ENCODE measurements around the gene UPK3A.

DNA sequence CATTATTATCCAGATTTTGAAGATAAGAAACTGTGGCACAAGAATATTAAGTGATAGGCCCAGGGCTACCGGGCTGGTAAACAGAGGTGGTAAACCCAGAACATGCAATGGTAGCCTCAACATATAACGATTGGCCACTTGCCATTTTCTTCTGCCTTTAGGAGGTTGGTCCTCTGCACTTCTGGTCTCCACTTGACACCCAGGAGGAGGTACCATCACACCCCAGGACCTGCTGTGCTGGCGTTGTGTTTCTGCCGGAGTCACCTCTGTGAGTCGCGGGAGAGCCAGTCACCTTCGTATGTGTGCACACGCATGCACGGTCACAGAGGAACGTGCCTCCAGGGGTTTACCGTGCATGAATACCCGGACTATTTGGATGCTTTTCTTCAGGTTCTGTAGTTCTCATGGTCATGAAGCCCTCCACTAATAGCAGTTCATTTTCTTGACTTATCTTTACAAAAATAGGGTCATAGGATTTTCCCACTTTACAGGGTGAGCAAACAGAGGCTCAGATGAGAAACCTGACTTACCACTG lies 42.4 kb downstream of the RTL6 start:
- RAMPAGE, long total RNA = no peak
- RRBS, 2 experiments = 3% methylated on average over 6 of the region's 12 CpGs; no CpG with 5 or more reads in 1 of the 2 experiments
CAGE:
- cytosol, long polyA minus RNA = no peak
- cytosol, long polyA plus RNA = no peak
- long polyA plus RNA = no peak
- nucleolus, long total RNA = no peak
- nucleus, long polyA plus RNA = no peak
- nucleus, long total RNA = no peak

- RAMPAGE, long total RNA = no peak
- RRBS, 2 experiments = 4 to 6% methylated on average over 30 to 38 of the region's 107 CpGs
CAGE:
- cytosol, long polyA minus RNA = no peak
- cytosol, long polyA plus RNA = no peak
- long polyA plus RNA = no peak
- nucleolus, long total RNA = no peak
- nucleus, long polyA plus RNA = no peak
- nucleus, long total RNA = no peak
Observed at GRCh38 chr22:44667783-44668940, 33.8 kb upstream of the PRR5 start.

DNA sequence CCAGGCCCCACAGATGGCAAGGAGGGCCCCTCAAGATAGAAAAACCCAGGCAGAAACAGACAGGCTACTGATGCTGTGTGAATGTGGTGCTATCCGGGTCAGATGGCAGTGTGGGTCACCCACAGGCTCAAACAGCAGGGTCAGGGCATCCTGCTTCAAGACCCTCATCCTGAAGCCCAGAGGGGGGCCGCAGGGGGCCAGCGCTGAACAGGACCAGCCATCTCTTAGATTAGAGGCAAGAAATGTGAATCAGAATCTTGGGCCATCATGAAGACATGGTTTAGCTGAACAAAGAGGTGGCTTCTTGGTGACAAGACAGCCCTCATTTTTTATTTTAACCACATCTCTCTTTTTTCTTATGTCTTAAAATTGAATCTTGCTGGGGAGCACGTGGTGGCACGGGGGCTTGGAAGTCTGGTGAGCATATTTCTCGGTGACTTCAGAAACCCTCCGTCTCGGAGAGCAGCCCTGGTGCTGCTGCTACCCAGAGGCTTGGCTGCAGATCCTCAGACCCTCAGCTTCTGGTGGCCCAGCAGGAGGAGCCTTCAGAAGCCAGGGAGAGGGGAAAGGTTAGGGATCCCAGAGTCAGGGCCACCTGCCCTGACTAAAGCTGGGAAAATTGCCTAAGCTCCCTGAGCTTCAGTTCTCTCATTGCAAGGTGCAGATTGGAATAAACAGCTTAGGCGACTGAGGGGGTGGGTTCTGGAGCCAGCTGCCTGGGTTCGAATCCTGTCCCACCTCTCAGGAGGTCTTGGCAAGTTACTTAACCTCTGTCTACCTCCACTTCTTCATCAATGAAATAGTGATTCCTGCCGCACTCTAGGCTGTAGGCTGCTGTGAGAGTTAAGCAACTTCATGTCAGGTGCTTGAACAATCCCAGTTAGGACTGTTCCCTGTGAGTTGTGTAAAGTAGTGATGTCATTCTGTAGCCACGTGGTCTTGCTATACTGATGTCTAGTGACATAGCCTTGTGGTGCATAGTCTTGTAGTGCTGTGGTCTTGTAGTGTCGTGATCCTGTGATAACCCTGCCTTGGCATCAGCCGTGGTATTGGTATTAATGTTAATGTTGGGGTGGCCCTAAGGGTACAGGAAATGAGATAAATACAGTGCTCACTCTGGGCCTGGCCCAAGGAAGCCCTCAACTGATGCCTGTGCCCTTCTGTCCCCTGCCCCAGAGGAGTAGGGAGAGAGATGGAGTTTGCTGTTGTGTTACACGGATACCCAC lies 30.6 kb upstream of the PRR5 start:
- RAMPAGE, long total RNA = no peak
- RRBS, 2 experiments = no CpG with 5 or more reads among the region's 15 CpGs
CAGE:
- cytosol, long polyA minus RNA = no peak
- cytosol, long polyA plus RNA = no peak
- long polyA plus RNA = no peak
- nucleolus, long total RNA = no peak
- nucleus, long polyA plus RNA = no peak
- nucleus, long total RNA = no peak

DNA sequence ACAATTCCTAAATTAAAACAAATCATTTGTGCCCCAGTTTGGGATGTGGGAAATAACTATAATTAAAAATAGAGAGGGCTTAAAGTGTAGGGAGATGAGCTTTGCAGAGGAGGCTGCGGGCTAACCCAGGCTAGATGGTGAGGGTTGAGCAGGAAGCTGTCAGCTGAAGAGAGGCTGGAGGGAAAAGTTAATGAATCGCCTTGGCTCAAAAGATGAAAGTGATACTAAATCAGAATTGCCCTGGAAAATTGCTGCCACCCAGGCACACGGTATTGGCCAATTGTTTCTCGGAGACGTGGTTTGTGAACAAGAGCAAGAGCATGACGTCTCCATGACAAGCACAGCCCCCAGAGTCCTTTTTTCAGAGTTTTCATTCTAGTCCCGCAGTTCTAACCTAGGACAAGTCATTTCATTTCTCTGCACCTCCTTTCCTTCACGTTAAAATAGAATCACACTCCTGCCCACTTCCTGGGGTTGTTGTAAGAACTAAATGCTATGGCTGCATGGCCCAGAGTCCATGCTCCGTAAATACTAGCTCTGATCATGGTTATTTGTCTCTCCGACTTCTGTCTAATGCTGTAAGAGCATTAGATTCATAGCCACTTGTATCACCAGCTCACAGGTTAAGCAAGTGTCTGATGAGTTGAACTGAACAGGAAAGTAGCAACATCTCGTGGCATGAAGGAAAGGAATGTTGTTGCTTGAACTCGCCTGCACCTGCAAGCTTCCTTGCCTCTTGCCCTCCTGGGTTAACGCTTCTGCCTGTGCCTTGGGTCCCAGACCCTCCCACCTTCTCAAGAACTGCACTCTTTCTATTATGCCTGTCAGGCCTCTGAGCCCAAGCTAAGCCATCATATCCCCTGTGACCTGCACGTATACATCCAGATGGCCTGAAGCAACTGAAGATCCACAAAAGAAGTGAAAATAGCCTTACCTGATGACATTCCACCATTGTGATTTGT lies 33.8 kb upstream of the NUP50 start:
- RAMPAGE, long total RNA = no peak
- RRBS, 2 experiments = no CpG with 5 or more reads among the region's 14 CpGs
CAGE:
- cytosol, long polyA minus RNA = no peak
- cytosol, long polyA plus RNA = no peak
- long polyA plus RNA = no peak
- nucleolus, long total RNA = no peak
- nucleus, long polyA plus RNA = no peak
- nucleus, long total RNA = no peak

DNA sequence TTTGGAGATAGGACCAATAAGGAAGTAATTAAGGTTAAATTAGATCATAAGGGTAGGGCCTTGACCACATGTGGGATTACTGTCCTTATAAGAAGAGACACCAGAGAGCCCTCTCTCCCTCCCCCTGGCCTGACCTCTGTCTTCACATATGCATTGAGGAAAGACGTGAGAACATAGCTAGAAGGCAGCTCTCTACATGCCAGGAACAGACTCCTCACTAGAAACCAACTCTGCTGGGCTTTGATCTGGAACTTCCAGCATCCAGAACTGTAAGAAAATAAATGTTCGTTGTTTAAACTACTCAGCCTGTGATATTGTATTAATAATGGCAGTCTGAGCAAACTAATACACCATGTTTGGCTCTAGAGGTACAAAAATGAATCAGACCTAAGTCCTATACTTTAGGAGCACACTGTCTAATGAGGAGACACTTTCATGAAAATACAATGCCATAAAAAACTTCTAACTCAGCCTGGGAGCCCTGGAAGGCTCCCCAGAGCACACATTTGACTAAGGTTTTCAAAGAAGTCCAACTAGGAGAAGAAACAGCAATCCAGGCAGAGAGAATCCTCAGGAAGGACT lies 13.4 kb upstream of the NUP50 start:
- RAMPAGE, long total RNA = no peak
- RRBS, 2 experiments = no CpG with 5 or more reads among the region's 2 CpGs
CAGE:
- cytosol, long polyA minus RNA = no peak
- cytosol, long polyA plus RNA = no peak
- long polyA plus RNA = no peak
- nucleolus, long total RNA = no peak
- nucleus, long polyA plus RNA = no peak
- nucleus, long total RNA = no peak

GRCh38 chr22:45225717-45226388 lies 14.8 kb downstream of the KIAA0930 start:
- RAMPAGE, long total RNA = no peak
- RRBS, 2 experiments = no CpG with 5 or more reads among the region's 25 CpGs
CAGE:
- cytosol, long polyA minus RNA = no peak
- cytosol, long polyA plus RNA = no peak
- long polyA plus RNA = no peak
- nucleolus, long total RNA = no peak
- nucleus, long polyA plus RNA = no peak
- nucleus, long total RNA = no peak

DNA sequence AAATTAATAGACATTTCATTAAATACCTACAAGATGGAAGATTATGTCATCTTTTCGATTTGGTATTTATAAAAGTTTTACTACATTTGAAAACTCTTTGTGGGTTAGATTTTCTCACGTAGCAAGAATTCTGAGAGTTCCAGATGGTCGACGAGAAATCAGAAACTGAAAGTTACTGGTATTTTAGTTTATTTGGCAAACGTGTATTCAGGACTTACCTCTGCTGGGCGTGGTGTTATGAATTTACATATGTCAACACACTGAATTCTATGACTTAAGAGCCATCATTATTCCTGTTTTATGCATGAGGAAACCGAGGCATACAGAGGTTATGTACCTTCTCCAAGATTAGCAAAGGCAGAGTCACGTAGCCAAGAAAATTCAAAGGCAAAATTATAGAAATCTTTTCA lies 8.5 kb upstream of the KIAA0930 start:
- RAMPAGE, long total RNA = no peak
- RRBS, 2 experiments = no CpG with 5 or more reads among the region's 8 CpGs
CAGE:
- cytosol, long polyA minus RNA = no peak
- cytosol, long polyA plus RNA = no peak
- long polyA plus RNA = no peak
- nucleolus, long total RNA = no peak
- nucleus, long polyA plus RNA = no peak
- nucleus, long total RNA = no peak

GRCh38 chr22:45284690-45285210 lies at the start of gene UPK3A:
Gene UPK3A, plus strand, starts transcription at chr22:45284949.
- RAMPAGE, long total RNA = no peak
- RRBS, 2 experiments = 5% methylated on average over 7 of the region's 44 CpGs
CAGE:
- cytosol, long polyA minus RNA = no peak
- cytosol, long polyA plus RNA = no peak
- long polyA plus RNA = no peak
- nucleolus, long total RNA = no peak
- nucleus, long polyA plus RNA = no peak
- nucleus, long total RNA = no peak

GRCh38 chr22:45497894-45498347 lies 4.8 kb upstream of the FBLN1 start:
- RAMPAGE, long total RNA = no peak
- RRBS, 2 experiments = no CpG with 5 or more reads among the region's 7 CpGs
CAGE:
- cytosol, long polyA minus RNA = no peak
- cytosol, long polyA plus RNA = no peak
- long polyA plus RNA = no peak
- nucleolus, long total RNA = no peak
- nucleus, long polyA plus RNA = no peak
- nucleus, long total RNA = no peak

- RAMPAGE, long total RNA = no peak
- RRBS, 2 experiments = no CpG with 5 or more reads among the region's 10 CpGs
CAGE:
- cytosol, long polyA minus RNA = no peak
- cytosol, long polyA plus RNA = no peak
- long polyA plus RNA = no peak
- nucleolus, long total RNA = no peak
- nucleus, long polyA plus RNA = no peak
- nucleus, long total RNA = no peak
Observed at GRCh38 chr22:45524788-45525281, 22.2 kb downstream of the FBLN1 start.

DNA sequence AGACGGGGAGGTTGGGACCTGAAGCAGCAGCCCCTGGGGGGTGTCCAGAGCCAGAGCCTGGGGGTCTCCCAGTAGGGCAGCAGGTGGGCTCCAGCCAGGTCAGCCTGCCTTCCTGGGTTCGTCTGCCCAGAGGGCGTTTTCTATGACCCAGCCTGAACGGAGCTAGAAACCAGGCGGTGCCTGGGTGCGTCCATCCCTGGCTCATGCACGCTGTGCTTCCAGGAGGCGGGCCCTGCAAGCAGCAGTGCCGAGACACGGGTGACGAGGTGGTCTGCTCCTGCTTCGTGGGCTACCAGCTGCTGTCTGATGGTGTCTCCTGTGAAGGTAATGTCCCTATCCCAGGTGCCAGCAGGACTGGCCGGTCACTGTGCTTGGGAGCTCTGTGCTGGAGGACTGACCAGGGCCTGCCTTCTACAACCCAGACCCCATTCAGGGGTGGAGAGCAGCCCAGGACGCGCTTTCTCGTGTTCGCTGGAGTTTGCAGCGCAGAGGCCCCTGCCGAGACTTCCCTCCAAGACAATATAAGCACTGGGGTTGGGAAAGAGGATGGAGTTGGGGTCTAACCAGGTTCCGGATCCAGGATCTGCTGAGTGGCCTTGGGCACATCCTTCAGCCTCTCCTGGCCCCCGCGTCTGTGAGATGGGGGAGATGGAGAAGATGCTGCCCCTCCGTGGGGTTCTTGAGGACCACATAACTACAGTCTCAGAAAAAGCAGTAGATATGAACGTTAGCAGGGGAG lies 30.3 kb downstream of the FBLN1 start:
- RAMPAGE, long total RNA = no peak
- RRBS, 2 experiments = no CpG with 5 or more reads among the region's 24 CpGs
CAGE:
- cytosol, long polyA minus RNA = no peak
- cytosol, long polyA plus RNA = no peak
- long polyA plus RNA = no peak
- nucleolus, long total RNA = no peak
- nucleus, long polyA plus RNA = no peak
- nucleus, long total RNA = no peak

DNA sequence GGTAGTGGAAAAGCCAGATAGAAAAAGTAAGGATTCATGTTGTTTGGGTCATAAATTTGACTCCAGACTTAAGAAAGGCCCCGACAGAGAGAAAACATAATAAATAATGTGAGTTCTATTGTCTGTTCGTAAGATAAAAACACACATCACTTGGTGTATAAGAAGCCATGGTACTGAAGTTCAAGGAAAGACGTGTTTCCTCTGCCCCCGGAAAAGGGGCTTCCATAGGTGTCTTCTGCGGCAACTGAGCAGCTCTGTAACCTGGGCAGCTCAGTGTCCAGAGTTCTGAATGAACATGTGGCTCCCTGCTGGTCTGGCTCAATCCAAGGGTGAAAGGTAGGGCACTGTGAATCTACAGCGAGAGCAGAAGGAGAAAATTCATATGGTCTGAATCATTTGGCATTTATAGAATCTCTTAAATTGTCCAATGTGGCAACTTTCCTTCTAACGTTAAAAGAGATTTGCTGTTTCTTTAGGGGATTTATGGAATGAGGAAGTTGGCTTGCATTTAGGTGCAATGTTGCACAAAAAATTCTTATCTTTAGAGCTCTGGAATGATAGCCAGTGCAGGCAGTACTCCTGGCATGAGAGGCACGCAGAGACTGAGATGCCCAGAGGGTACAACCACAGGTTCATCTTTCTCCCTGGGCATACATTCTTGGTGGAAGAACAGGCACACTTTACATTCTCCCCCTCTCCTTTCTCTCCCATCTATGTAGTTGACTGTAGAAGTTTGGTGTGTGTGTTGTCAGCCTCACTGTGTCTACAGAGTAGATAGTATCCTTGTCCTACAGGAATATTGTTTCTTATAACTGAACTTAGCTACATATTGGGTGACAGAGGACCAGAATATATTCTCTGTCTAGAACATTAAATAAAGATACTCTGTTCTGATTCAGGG lies 17.0 kb downstream of the ATXN10 start:
- RAMPAGE, long total RNA = no peak
- RRBS, 2 experiments = no CpG with 5 or more reads among the region's 8 CpGs
CAGE:
- cytosol, long polyA minus RNA = no peak
- cytosol, long polyA plus RNA = no peak
- long polyA plus RNA = no peak
- nucleolus, long total RNA = no peak
- nucleus, long polyA plus RNA = no peak
- nucleus, long total RNA = no peak

DNA sequence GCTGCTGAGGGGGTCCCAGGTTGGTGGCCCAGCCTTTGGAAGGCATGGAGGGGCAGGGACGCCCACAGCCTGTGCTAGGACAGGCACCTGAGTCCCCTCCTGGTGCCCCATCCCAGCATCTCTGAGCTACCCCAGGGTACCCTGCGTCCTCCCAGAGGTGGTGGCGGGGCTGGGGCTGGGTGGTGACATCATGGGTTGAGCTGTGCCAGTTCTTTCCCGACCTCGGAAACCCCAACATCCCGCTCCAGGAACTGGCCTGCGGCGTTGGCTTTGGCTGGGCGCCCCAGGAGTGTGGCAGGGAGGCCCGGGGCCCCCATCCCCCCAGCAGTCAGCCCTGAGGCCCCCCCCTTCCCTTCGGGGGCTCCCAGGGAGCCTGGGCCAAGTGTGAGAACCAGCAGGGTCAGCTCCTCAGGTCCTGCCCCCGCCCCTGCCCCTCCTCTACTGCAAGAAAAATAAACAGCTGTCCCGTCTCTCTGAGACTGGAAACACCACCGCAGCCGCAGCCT lies 73.7 kb downstream of the WNT7B start:
- RAMPAGE, long total RNA = no peak
- RRBS, 2 experiments = no CpG with 5 or more reads among the region's 15 CpGs
CAGE:
- cytosol, long polyA minus RNA = no peak
- cytosol, long polyA plus RNA = no peak
- long polyA plus RNA = no peak
- nucleolus, long total RNA = no peak
- nucleus, long polyA plus RNA = no peak
- nucleus, long total RNA = no peak

DNA sequence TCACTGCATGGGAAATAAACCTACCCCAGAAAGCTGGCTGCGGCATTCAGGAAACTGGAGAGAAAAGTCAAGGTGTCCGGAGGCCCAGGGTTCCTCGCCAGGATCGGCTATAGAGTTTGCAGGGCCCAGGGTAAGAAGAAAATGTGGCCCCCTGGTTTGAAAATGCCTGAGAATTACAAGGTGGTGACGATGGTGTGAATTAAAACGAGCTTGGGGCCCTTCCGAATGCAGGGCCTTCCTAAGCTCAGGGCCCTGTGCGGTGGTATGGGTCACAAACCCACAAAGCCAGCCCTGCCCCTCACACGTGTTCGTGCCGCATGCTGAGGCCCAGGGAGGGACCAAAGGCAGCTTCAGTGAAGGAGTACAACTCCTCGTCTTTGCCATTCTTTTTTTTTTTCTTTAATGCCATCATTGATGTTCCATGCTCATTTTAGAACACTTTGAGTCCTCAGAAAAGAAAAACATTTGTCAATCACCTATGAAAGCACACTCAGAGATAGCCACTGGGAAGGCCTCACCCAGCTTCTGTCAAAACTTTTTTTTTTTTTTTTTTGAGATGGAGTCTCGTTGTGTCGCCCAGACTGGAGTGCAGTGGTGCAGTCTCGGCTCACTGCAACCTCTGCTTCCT lies 71.3 kb upstream of the WNT7B start:
- RAMPAGE, long total RNA = no peak
- RRBS, 2 experiments = no CpG with 5 or more reads among the region's 15 CpGs
CAGE:
- cytosol, long polyA minus RNA = no peak
- cytosol, long polyA plus RNA = no peak
- long polyA plus RNA = no peak
- nucleolus, long total RNA = no peak
- nucleus, long polyA plus RNA = no peak
- nucleus, long total RNA = no peak

- RAMPAGE, long total RNA = no peak
- RRBS, 2 experiments = no CpG with 5 or more reads among the region's 11 CpGs
CAGE:
- cytosol, long polyA minus RNA = no peak
- cytosol, long polyA plus RNA = no peak
- long polyA plus RNA = no peak
- nucleolus, long total RNA = no peak
- nucleus, long polyA plus RNA = no peak
- nucleus, long total RNA = no peak
Observed at GRCh38 chr22:46056998-46057729, 80.2 kb upstream of the WNT7B start.

- RAMPAGE, long total RNA = no peak
- RRBS, 2 experiments = no CpG with 5 or more reads among the region's 13 CpGs
CAGE:
- cytosol, long polyA minus RNA = no peak
- cytosol, long polyA plus RNA = no peak
- long polyA plus RNA = no peak
- nucleolus, long total RNA = no peak
- nucleus, long polyA plus RNA = no peak
- nucleus, long total RNA = no peak
Observed at GRCh38 chr22:46057730-46058561, 81.0 kb upstream of the WNT7B start.

DNA sequence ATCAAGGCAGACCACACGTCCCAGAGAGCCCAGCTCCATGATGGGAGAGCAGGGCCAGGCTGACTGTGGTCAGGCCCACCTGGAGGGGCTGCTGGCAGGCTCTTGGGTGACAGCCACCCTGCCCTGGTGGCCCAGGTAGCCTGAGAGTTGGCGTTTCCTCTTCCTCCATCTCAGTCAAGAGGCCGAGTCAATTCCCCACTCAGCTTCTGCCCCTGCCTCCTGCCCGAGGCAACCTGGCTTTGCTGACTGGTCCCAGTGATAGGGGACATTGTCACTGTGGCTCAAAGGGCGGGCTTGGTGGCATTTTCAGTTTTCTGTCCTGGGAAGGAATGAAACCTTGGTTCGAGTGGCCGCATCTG lies 60.8 kb upstream of the PPARA start:
- RAMPAGE, long total RNA = no peak
- RRBS, 2 experiments = no CpG with 5 or more reads among the region's 7 CpGs
CAGE:
- cytosol, long polyA minus RNA = no peak
- cytosol, long polyA plus RNA = no peak
- long polyA plus RNA = no peak
- nucleolus, long total RNA = no peak
- nucleus, long polyA plus RNA = no peak
- nucleus, long total RNA = no peak

DNA sequence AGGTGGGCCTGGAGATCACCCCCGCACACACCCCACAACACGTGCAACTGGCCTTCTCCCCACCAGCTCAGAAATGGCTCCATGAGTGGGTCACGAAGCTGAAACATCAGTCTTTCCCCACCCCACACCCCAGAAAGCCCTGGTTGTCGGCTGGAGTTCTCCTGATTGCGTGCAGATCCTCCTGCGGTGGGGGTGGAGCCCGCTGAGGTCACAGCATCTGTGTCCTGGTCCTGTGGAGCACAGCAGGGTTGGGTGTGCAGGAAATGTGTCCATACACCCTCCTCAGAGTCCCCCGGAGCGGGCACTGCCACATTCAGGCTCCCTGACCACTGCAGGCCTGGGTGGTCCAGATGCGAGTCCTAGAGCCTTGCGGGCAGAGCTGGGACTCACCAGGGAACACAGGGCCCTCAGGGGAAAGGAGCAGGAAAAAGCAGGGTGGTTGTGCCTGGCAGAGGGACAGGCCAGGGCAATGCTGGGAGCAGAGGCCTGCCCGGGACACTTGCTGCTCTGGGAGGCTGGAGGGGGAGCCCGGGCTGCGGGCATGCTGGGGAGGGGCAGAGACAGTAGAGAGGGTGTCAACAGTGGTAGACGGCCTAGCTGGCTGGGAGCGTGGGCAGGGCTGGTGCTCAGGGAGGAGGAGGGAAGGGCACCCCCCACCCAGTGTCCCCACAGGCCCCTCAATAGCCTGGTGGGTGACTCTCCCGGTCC lies 42.4 kb upstream of the PPARA start:
- RAMPAGE, long total RNA = no peak
- RRBS, 2 experiments = 73% methylated on average over 2 of the region's 17 CpGs; no CpG with 5 or more reads in 1 of the 2 experiments
CAGE:
- cytosol, long polyA minus RNA = no peak
- cytosol, long polyA plus RNA = no peak
- long polyA plus RNA = no peak
- nucleolus, long total RNA = no peak
- nucleus, long polyA plus RNA = no peak
- nucleus, long total RNA = no peak

DNA sequence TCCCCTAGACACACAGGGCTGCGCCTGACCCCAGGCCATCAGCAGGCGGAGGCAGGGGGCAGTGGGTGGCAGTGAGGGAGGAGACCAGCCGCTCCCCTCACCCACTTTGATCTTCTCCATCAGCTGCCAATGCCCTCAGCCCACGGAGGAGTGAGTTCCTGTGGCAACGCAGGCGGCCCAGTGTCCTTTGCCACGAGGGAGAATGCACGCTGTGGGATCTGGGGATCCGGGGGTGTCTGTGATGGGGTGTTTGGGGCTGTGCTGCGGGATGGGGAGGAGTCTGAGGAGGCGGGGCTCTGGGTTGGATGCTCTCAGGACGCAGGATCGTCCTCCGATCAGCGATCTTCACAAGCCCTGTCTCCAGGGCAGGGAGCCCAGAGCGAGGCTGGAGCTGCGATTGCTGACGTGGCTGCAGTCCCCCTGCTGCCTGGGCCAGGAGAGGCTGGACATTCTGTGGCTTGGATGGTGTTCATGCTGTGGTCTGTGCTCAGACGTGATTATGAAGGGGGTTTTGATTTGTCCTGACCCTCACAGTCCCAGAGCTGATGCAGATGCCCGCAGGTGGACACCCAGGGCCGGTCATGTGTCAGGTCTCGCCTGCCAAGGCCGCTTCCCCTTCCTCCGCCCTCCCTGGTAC lies 30.3 kb upstream of the PPARA start:
- RAMPAGE, long total RNA = no peak
- RRBS, 2 experiments = no CpG with 5 or more reads among the region's 24 CpGs
CAGE:
- cytosol, long polyA minus RNA = no peak
- cytosol, long polyA plus RNA = no peak
- long polyA plus RNA = no peak
- nucleolus, long total RNA = no peak
- nucleus, long polyA plus RNA = no peak
- nucleus, long total RNA = no peak

DNA sequence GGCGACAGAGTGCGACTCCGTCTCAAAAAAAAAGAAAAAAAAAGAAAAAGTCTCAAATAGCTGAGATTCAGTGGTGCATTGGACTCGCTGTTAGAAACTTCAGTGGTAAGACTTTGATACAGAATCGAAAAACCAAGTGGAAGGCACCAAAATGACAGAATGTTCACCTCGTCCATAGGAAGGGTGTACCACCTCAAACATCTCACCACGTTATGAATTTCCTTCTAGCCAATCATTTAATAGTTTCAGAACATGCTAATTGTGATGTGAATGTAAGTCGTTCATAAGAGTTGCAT lies 31.0 kb downstream of the CDPF1 start:
- RAMPAGE, long total RNA = no peak
- RRBS, 2 experiments = no CpG with 5 or more reads among the region's 8 CpGs
CAGE:
- cytosol, long polyA minus RNA = no peak
- cytosol, long polyA plus RNA = no peak
- long polyA plus RNA = no peak
- nucleolus, long total RNA = no peak
- nucleus, long polyA plus RNA = no peak
- nucleus, long total RNA = no peak